Left lobe of liver (tissue), 1 donor: ENCODE measurements around a stretch of chr1.

- PRO-cap: no peak
Observed at GRCh38 chr1:198315078-198316270, 158.7 kb downstream of the NEK7 start.

DNA sequence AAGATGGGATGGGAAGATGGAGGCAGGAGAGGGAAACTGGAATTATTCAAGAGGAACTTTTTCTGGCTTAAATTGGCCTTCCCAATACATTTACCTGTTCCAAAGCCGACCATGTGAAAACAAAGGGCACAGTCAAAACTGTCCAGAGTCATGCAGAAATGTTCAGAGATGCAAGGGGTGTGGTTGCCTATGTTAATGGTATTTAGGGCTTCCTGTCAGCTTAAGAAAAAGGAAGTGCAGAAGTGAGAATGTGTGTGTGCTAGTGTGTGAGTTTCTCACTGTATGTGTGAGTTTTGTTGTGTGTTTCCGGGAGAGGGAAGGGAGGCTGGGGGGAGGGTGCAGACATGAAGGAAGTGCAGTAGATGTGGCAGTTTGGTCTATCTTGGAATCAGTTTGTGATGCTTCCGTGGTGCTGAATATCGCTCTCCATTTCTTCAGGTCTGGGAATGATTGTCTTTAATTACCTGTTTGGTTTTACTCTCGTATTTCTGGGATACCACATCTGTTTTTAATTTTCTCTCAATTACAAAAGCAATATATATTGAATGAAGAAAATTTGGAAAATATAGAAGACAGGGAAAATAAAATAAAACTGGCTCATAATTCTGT lies 16.5 kb upstream of the ATP6V1G3 start:
- PRO-cap: no peak

GRCh38 chr1:198641315-198642090 lies 2.7 kb downstream of the PTPRC start:
- PRO-cap: no peak

DNA sequence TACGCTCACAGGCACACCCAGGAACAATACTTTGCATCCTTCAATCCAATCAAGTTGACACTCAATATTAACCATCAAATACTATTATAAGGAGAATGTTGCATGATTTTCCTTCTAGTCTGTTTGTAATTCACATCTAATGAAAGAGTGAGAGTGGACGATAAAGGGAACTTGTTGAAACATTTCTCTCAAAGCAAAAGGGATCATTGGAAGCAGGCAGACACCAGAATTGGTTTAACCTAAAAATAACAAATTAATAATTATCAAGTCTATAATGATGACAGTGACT lies 55.5 kb downstream of the PTPRC start:
- PRO-cap: no peak

DNA sequence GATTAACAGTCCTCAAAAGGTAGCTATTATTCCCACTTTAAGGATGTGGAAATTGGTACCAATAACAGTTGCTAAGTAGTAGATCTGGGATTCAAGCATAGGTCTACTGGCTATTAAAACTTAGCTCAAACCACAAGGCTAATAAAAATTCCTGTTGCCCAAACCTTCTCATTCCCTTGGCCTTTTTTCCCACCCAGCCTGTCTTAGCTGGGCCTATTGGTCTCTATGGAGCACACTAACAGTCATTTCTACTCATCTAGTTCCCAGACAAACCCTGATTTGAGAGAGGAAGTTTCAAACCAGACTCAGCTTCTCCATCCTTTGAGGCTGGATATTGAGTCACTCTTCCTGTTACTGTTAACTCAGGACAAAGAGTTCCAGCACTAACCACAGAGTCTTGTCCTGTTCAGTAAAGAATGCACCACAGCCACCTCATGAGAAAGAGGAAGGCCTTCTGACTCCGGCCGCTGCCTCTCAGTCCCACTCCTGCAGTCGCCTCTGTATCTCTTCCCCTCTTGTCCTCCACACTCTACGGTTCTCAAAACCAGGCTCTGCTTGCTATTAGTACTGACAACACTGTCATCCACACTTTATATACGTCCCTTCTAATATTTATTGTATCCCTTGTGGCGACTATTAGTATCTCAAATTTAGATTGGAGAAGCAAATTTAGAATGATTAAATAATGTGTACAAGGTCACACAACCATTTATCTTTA lies 137.8 kb downstream of the PTPRC start:
- PRO-cap: no peak

DNA sequence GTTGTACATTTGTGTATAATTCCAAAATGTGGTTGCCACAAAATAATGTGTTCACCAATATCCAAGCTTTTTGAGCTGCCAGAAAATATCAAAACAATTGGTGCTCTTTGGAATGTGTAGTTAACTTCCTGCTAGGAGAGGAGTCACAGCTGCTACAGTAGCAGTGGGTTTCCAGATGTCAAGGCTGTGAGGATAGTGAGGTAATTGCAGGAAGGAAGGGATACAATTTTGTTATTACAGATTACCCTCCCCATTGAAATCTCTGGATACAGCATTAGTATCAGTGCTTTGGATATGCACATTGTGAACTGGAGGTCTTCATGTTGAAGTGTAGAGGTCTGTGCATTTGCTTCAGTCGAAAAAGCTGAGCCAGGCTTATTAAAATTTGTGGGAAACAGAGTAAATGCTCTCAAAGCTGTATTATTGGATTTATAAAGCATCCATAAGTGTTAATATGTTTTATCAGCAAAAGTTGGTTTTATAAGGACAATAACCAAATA lies 253.3 kb downstream of the PTPRC start:
- PRO-cap: no peak

GRCh38 chr1:200036264-200037216 lies 9.0 kb downstream of the NR5A2 start:
- PRO-cap: no peak

DNA sequence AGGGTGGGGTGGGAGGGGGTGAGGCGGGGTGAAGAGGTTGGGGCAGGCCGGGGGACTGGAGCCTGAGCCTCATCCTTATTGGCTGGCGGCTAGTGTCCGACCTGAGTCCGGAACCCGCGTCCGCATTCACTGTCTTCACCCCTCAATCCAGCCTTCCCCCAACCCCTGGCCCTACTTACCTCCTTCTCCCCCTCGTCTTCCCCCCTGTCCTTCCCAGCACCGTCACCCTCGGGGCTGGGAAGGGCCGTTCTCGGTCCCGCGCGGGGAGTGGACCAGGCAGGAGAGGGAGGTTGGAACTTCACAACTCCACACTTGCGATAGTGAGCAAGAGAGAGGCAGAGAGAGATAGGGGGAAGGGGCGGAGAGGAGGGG lies 11.3 kb downstream of the NR5A2 start:
- PRO-cap: unidirectional peak, plus-strand start at position 92 of the sequence; unidirectional peak, plus-strand start at position 145 of the sequence

GRCh38 chr1:200042000-200043100 lies 14.8 kb downstream of the NR5A2 start:
- PRO-cap: bidirectional peak, plus-strand start at chr1:200042599, minus-strand start at chr1:200042449; unidirectional peak, minus-strand start at chr1:200042942

DNA sequence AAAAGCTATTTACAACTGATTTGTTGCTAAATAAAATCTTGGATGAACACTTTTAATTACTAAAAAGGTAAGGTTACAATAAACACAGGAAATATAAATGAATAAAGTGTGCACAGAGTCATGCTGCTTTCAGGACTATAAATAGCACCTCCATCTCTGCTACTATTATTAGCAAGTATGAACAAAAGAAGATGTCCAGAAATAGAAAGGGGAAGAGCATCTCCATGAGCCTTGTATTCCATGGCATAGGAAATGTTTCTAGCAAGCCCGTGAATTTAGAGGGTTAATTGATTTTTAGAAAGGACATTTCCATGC lies 45.1 kb downstream of the NR5A2 start:
- PRO-cap: no peak

GRCh38 chr1:200127941-200128477 lies 100.5 kb downstream of the NR5A2 start:
- PRO-cap: no peak

GRCh38 chr1:200275405-200275965 lies 134.4 kb downstream of the ZNF281 start:
- PRO-cap: bidirectional peak, plus-strand start at chr1:200275733, minus-strand start at chr1:200275643

- PRO-cap: bidirectional peak, plus-strand start at chr1:200407213, minus-strand start at chr1:200407193; bidirectional peak, plus-strand start at chr1:200407523, minus-strand start at chr1:200407471
Observed at GRCh38 chr1:200406693-200407852, 2.8 kb downstream of the ZNF281 start.

- PRO-cap: bidirectional peak, plus-strand start at chr1:200670140, minus-strand start at chr1:200669946
Observed at GRCh38 chr1:200670040-200670442, 334 bp upstream of the DDX59 start.

DNA sequence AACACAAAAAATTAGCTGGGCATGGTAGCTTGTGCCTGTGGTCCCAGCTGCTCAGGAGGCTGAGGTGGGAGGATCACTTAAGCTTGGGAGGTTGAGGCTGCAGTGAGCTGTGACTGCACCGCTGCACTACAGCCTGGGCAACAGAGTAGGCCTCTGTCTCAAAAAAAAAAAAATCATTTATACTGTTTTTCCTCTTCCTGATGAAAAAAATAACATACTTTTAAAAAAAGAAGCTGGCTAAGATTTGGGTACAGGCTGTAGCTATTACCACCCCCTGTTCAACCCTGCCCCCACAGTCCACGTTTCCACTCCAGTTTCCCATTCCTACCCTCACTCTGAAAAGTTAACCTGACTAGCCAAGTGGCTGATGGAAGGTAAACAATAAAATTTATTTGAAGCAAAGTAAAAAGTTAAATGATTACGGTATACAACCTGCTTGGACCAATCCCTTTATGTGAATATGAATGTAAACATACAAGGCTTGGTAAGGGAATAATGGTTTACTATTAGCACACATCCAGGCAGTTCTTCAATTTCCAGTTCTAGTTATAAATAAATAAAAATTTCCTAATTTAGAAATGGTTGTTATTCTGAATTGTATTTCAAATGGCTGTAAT lies 9.6 kb upstream of the CAMSAP2 start:
- PRO-cap: no peak

DNA sequence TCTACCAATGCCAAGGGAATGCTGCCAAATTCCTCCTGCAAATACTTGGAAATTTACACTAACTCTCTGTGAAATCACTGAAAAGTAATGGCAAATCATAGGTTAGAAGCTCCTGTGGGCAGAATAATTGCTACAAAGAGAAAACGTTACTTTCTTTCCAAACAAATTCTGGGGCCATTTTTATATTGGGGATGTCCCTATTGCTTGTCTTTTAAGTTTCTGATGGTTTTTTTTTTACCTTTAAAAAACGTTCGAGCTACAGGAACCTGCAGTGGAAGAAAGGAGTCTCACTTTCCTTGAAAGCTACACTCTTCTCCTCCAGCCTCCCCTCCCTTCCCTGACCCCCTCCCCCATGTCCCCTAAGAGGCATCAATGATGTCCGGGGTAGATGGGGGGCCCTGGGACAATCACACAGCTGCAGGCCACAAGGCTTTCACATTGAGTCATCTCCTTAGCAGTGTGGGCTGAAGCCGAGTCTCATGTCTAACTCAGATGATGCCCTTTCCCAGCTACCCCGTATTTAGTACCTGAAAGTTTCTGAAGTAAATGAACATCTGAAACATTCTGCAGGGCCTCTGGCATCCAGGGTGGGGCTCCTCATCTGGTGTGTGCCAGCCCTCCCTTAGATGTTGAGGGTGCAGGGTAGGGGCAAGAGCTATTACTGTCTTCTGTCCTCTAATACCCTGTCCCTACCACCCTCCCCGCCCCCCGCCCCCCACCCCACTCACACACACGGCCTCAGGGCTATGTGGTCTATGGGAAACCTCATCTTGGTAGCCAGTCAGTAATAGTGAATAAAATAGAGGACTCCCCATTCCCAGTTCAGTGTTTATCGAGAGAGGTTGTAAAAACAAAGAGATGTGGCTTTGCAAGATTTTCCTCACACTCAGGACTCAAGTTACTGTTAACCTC lies 6.2 kb upstream of the GPR25 start:
- PRO-cap: no peak

DNA sequence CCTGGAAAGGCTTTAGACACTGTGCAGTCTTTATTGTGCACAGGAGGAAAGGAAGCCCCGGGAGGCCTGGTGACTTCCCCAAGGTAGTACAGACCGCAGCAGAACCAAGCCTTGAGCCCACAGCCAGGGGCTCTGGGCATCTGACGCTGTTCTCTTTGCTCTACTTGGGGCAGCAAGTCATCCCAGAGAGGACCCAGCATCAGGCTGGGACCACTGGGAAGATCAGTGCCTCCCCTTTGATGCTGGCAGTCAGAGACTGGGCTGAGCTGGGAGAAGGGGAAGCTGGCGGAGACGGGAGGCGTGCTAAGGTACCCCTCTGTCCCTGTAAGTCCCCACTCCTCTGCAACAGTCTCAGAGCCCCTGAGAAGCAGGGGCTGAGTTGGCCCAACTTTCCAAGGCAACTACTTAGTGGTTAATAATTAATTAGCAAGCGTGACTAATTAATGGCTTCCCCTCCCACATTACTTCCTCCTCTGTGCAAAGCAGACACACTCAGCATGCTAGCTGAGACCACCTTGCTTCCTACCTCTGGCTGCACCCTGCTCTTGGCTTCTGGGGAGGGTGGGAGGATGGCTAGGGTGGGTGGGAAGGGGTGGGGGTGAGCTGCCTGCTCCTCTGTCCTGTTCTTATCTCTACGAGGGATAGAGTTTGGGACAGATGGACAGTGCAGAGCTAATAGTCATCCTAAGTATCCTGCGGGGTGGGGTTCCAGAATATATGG lies 1.2 kb downstream of the INAVA start:
- PRO-cap: unidirectional peak, minus-strand start at position 369 of the sequence

- PRO-cap: no peak
Observed at GRCh38 chr1:200902502-200903252, 8.0 kb downstream of the INAVA start.

DNA sequence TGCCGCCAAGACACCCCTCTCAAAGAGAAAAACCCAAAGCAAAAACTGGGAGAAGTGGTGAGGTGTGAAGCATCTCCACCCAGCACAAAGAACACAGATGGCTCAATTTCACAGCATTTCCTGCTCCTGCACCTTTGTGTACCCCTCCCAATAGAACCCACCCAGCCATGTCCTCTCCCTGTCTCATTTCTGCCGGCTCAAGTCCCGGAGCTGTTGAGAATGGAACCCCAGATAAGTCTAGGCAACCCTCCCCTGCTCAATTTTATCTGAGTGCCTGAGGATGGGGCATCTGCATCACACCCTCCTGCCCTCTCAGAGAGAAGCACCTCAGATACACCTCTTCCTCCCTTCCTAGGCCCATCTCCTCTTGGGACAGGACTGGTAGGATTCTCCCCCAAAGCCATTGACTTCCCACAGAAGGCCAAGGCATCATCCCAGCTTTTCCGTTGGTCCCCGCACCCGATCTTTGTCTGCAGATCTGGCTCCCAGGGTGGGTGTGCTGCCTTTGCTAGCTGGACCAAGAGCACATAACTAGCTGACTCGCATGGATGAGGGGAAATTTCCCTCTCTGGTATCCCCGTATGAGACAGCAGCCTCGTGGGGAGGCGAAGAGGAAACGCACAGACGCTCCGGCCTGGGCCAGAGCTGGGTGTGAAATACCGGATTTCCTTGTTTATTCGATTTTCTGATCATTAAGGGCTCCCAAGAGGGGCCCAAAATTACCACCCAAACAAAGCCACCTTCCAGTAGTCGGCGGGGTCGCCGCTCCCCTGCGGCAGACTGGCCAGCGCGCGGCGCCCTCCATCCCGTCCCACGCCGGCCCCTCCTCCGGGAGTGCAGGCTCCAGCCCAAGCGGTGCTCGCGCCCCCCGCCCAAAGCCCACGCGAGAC lies 865 bp downstream of the KIF21B start:
- PRO-cap: no peak

- PRO-cap: no peak
Observed at GRCh38 chr1:201028235-201029008, 4.9 kb upstream of the KIF21B start.